Peyer's patch (tissue), 4 donors: ENCODE measurements around the genes AGRN, C1orf159, TAS1R3 and MXRA8.

DNA sequence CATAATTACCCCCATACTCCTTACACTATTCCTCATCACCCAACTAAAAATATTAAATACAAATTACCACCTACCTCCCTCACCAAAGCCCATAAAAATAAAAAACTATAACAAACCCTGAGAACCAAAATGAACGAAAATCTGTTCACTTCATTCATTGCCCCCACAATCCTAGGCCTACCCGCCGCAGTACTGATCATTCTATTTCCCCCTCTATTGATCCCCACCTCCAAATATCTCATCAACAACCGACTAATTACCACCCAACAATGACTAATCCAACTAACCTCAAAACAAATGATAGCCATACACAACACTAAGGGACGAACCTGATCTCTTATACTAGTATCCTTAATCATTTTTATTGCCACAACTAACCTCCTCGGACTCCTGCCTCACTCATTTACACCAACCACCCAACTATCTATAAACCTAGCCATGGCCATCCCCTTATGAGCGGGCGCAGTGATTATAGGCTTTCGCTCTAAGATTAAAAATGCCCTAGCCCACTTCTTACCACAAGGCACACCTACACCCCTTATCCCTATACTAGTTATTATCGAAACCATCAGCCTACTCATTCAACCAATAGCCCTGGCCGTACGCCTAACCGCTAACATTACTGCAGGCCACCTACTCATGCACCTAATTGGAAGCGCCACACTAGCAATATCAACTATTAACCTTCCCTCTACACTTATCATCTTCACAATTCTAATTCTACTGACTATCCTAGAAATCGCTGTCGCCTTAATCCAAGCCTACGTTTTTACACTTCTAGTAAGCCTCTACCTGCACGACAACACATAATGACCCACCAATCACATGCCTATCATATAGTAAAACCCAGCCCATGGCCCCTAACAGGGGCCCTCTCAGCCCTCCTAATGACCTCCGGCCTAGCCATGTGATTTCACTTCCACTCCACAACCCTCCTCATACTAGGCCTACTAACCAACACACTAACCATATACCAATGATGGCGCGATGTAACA is 52.6 kb downstream of the OR4F16 start:
- PRO-cap = no peak
- RAMPAGE, long total RNA, 4 experiments = start-site peak on the plus strand in 4 of 4 experiments, centred at positions 362 to 384 of the sequence, 769 to 3,065 reads per replicate

DNA sequence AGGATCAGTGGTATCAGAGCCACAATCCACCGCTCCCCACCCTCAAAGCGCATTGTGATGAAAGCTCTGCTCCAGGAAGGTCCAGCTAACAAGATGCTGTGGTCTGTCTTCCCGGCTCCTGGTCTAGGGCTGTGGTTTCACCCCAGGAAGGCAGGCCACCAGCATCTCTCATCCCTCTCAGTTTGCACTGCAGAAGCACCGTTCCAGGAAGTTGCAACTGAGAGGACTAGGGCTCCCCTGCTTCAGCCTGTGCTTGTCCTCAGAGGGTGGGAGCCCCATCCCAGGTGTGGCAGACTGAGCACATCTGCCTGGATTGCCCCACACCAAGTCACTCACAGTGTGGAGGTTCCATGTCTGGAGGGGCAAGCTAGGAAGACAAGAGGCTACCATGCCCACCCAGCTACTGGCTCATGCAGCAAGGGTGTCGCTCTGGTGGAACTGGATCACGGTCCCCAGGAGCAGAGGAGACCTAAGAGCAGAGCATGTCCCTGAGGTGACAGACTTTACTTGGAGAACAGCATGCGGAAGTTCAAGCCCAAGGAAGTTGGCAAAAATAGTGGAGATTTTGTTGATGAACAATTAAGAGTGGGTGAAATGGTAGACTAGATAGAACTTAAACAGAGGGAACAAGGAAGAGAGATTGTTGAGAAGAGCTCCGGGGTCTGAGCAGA is 85.9 kb upstream of the SAMD11 start:
- PRO-cap = no peak
- RAMPAGE, long total RNA, 4 experiments = no peak in any of the 4 experiments

GRCh38 chr1:841864-842762 is 81.6 kb upstream of the SAMD11 start:
- PRO-cap = no peak
- RAMPAGE, long total RNA, 4 experiments = no peak in any of the 4 experiments

DNA sequence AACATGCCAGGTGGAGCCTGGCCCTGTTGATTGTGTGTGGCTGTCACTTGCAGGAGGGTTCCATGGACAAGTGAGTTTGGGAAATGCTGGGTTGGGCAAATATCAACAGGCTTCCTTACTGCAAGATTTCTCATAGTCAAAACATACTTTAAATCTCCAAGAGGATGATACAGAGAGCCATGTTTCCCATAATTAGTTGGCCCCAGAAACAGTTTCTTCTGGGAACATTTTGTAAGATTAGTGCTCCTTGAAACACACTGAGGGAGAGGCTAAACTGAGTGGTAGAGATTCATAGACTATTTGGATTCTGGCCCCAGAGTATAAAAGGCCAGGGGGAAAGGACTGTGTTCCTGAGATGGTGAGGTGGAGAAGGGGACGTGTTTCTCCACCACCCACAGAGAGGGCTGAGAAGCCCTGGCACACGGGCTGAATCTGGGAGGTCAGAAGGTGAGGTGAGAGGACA is 76.8 kb upstream of the SAMD11 start:
- PRO-cap = no peak
- RAMPAGE, long total RNA, 4 experiments = no peak in any of the 4 experiments

GRCh38 chr1:869751-870185 is 54.0 kb upstream of the SAMD11 start:
- PRO-cap = no peak
- RAMPAGE, long total RNA, 4 experiments = no peak in any of the 4 experiments

- PRO-cap = no peak
- RAMPAGE, long total RNA, 4 experiments = no peak in any of the 4 experiments
Observed at GRCh38 chr1:940718-941248, 17.1 kb downstream of the SAMD11 start.

DNA sequence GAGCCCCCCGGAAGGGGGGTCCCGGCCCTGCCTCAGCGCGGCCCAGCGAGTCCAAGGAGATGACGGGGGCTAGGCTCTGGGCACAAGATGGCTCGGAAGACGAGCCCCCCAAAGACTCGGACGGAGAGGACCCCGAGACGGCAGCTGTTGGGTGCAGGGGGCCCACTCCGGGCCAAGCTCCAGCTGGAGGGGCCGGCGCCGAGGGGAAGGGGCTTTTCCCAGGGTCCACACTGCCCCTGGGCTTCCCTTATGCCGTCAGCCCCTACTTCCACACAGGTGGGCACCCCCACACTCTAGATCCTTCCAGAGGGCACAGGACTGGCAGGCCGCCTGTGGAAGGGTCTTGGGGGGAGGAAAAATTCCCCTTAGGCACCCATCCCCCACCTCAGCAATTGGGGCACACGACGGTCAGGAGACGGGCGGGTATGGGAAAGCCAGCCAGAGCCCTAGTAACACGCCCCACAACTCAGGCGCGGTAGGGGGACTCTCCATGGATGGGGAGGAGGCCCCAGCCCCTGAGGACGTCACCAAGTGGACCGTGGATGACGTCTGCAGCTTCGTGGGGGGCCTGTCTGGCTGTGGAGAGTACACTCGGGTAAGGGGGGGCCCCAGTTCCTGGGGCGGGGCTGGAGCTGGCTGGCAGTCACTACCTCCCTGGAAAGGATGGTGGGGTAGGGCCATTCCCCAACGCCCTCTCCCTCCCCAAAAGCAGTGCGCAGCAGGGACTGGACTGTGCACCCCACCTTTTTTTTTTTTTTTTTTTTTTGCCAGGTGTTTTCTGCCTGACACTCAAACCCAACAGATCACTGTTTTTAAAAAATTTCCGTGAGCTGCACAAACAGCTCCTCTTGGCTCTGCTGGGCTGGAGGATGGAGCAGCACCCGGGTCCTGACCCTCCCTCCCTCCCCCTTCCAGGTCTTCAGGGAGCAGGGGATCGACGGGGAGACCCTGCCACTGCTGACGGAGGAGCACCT is 16.0 kb downstream of the NOC2L start:
- PRO-cap = no peak
- RAMPAGE, long total RNA, 4 experiments = no peak in any of the 4 experiments

GRCh38 chr1:966872-967332 is 620 bp downstream of the PLEKHN1 start:
- PRO-cap = bidirectional peak, plus-strand start at chr1:967021, minus-strand start at chr1:966978
- RAMPAGE, long total RNA, 4 experiments = no peak in any of the 4 experiments

- PRO-cap = bidirectional peak, plus-strand start at chr1:1019637, minus-strand start at chr1:1019745; bidirectional peak, plus-strand start at chr1:1020120, minus-strand start at chr1:1019922
- RAMPAGE, long total RNA, 4 experiments = no peak in any of the 4 experiments
Observed at GRCh38 chr1:1019300-1020464, at the start of gene AGRN. AGRN (plus strand) TSS chr1:1020120.

DNA sequence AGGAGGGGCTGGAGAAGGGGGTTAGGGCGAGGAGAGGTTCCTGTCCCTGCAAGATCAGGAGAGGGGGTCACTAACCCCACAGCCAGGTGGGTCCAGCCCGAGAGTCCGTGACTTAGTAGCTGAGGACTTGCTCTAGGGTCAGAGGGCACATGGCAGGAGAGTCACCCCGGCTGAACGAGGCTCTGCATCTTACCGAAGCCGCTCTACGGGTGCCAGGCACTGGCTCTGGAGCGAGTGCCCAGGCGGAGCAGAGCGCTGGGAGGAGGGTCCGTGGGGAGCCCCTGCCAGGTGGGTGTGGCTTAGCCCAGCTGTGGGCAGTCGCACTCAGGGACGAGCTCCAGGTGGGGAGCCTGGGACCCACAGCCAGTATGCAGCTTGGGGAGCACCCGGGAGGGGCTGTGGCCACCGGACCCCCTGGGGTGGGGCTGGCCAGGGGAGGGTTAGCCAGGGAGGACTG is 3.7 kb downstream of the AGRN start:
- PRO-cap = no peak
- RAMPAGE, long total RNA, 4 experiments = no peak in any of the 4 experiments

DNA sequence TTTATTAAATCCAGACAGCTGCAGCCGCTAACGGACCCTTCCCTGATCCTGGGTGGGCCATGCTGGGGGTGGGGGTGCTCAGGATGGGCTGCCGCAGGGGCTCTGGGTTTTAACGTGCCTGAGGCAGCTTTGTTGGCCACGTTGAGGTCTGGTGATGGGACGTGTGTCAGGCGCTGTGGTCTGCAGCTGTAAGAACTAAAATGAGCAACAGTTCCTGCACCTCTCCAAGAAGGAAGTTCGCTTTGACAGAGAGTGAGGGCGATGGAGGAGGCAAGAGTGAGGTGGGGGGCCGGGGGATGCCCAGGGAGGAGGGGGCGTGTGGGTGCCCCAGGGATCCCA is 19.6 kb downstream of the AGRN start:
- PRO-cap = no peak
- RAMPAGE, long total RNA, 4 experiments = no peak in any of the 4 experiments

DNA sequence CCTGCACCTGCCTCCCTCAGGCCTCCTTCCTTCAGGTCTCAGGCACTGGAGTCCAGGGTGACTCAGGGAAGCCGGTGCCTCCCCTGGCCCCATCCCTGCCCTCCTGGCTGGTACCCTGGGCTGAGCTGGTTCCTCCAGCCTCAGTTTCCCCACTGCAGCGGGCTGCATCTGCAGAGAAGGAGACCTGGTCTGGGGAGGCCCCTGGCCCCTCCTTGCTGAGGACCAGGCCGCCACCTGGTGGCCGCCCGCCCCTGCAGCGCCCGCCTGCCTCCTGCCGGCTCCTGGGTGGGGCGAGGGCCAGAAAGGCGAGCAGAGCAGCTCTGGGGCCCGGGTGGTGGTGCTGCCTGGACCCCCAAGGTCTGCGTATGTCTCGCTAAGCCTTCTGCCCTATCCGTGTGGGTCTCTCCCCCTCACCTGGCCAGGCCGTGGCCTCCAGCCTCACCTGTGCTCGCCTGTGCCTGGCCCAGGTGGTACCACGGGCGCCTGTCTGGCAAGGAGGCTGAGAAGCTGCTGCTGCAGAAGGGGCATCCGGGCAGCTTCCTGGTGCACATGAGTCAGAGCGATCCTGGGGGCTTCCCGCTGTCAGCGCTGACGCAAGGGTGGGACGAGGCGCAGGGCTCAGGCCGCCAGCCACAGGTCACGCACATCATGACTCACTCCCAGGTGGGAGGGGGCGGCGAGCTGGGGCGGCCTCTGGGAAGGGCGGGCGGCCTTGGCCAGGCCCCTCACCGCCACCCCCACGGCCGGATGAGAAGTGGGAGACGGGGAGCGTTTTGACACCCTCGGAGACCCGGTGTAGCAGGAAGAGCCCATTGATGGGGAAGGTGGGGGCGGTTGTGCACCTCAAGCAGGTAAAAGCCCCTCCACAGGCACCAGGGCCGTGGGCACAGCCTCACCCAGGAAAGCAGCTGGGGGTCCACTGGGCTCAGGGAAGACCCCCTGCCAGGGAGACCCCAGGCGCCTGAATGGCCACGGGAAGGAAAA is 10.1 kb downstream of the RNF223 start:
- PRO-cap = no peak
- RAMPAGE, long total RNA, 4 experiments = no peak in any of the 4 experiments

DNA sequence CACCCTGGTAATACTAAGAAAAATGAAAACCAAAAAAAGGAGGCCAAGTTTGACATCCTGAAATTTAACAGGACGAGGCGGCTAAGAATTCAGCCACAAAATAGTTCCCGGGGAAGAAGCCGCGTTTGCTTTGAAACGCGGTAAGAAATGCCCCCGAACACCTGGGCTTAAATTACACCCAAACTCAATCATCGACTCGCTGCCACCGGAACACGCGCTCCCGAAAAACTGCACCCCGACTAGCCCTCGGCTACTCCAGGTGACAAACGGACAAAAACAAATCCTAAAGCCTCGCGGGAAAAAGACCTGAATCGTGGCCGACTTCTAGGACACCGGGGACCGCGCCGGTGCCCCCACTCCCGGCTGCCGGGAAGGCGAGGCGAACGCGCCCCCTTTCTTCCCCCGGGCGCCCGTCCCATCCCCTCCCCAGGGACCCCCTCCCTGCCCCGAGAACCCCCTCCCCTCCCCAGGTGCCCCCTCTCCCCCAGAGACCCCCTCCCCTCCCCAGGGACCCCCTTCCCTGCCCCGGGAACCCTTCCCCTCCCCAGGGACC is 750 bp downstream of the C1orf159 start:
- PRO-cap = no peak
- RAMPAGE, long total RNA, 4 experiments = no peak in any of the 4 experiments

- PRO-cap = unidirectional peak, minus-strand start at chr1:1116078; unidirectional peak, plus-strand start at chr1:1116456
- RAMPAGE, long total RNA, 4 experiments = start-site peak on the minus strand in 3 of 4 experiments, at chr1:1116072-1116146 at its widest, 9 to 44 reads per replicate
Observed at GRCh38 chr1:1115616-1116843, at the start of gene C1orf159. C1orf159 (minus strand) TSS chr1:1116089.

DNA sequence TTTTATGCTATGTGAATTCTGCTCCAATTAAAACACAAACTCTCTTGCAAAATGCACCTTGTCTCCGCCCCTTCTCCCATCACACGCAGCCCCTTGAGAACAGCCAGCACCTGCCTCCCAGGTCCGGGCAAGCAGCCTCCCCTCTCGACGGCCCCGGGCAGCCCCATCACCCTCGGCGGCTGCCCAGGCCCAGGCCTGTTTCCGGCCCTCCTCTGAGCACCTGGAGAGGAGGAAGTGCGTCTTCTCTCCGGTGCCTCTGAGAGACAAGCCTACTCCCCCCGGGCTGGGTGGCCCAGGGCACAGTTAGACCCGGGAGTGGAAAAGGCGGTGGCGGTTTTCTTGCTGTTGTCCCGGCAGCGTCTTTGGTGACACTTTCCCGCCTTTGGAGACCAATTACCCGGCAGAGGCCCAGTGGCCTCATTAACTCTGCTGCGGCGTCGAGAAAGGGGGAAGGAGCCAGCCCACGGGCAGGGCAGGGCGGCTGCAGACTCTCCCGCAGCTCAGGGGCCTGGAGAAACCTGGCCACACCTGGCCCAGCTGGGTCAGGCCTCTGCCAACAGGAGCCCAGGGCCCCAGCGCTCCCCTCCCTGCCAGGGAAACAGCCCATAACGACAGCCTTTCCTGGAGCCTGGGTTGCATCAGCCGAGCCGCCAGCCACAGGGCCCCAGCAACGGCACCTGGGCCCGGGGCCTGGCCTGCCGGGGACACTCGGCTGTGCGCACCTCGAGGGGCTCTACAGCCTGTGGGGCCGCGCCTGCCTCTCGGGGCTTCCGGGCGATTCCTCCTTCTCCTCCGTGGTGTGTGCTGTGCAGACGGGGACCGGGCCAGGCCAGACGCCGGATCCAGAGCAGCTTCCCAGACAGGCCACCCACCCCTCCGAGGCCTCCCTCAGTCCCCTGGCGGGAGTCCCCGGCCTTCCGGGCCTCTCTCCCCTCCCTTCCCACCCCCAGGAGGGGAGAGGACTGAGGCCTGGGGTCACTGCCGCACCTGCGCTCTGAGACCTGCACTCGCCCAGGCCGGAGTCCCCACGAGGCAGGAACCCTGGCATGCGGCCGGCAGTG is 28.4 kb upstream of the C1orf159 start:
- PRO-cap = bidirectional peak, plus-strand start at position 302 of the sequence, minus-strand start at position 181 of the sequence; bidirectional peak, plus-strand start at position 608 of the sequence, minus-strand start at position 502 of the sequence
- RAMPAGE, long total RNA, 4 experiments = start-site peak on the minus strand in 2 of 4 experiments, centred at positions 257 to 393 of the sequence, 7 to 9 reads per replicate

GRCh38 chr1:1145137-1145428 is 28.6 kb upstream of the TTLL10 start:
- PRO-cap = unidirectional peak, minus-strand start at chr1:1145196
- RAMPAGE, long total RNA, 4 experiments = start-site peak on the minus strand in 1 of 4 experiments, at chr1:1145183-1145321 at its widest, 9 reads per replicate

GRCh38 chr1:1299818-1300342 is 7.8 kb downstream of the ACAP3 start:
- PRO-cap = no peak
- RAMPAGE, long total RNA, 4 experiments = no peak in any of the 4 experiments

DNA sequence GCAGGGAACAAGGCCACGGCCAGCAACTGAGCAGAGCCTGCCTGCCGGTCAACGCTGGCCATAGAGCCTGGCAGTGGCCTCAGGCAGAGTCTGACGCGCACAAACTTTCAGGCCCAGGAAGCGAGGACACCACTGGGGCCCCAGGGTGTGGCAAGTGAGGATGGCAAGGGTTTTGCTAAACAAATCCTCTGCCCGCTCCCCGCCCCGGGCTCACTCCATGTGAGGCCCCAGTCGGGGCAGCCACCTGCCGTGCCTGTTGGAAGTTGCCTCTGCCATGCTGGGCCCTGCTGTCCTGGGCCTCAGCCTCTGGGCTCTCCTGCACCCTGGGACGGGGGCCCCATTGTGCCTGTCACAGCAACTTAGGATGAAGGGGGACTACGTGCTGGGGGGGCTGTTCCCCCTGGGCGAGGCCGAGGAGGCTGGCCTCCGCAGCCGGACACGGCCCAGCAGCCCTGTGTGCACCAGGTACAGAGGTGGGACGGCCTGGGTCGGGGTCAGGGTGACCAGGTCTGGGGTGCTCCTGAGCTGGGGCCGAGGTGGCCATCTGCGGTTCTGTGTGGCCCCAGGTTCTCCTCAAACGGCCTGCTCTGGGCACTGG is at the start of gene TAS1R3:
Gene TAS1R3, plus strand, starts transcription at position 209 of the 598 bp plus-strand sequence.
- PRO-cap = bidirectional peak, plus-strand start at position 247 of the sequence, minus-strand start at position 92 of the sequence
- RAMPAGE, long total RNA, 4 experiments = no peak in any of the 4 experiments

DNA sequence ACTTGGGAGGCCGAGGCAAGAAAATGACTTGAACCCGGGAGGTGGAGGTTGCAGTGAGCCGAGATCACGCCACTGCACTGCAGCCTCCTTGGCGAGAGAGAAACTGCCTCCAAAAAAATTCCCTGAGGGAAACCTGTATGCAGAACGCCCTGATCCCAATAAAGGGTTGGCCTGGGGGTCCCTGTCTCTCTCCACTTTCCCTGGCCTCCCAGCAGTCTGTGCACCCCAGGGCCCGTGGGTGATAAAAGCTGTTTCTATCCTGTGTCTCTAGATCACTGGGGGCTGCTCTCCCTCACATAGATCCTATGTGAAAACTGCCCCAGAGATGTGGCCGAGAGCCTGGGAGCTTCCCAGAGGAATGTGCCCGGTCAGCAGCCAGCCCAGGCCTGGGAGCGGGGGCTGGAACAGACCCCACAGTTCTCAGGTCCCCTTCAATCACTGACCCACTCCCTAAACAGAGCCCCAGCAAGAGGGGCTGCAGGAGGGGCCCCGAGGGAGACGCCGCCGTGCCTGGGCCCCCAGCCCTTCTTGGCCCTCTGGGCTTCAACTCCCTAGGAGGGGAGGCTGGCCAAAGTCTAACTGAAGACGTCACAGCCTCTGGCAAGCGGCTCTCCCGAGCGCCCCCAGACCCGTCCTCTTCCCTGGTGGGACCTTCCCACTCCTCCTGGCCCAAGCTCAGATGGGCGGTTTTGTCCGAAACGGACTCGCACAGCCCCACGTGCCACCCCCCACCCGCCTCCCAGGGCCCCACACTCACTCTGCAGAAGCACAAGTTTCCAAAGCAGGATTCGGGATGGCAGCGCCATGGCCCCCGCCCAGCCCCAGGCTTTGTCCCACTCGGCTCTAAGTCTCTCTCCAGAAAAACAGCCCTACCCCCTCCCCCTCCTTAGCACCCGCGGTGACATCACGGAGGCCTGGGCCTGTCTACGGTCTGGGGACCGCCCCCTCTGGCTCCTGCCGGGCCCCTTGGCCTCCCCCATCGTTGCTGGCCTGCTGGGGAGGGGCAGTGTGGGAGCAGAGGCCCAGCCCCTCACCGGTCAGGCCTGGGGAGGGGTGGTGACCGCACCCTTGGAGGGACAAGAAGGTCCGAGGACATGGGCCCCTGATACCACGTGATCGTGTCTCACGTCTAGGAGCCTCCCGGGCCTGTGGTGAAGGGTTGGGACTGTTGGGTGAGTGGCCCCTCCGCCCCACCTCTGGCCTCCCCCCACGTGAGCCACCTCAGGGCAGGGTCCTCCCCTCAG is at the start of gene MXRA8:
Gene MXRA8, minus strand, starts transcription at position 857 of the 1,244 bp plus-strand sequence.
- PRO-cap = unidirectional peak, minus-strand start at position 845 of the sequence
- RAMPAGE, long total RNA, 4 experiments = no peak in any of the 4 experiments

GRCh38 chr1:1376053-1376833 is 1.2 kb upstream of the AURKAIP1 start:
- PRO-cap = no peak
- RAMPAGE, long total RNA, 4 experiments = no peak in any of the 4 experiments